ENCODE data around the genes JADE3, TIMP1 and SYN1.

DNA sequence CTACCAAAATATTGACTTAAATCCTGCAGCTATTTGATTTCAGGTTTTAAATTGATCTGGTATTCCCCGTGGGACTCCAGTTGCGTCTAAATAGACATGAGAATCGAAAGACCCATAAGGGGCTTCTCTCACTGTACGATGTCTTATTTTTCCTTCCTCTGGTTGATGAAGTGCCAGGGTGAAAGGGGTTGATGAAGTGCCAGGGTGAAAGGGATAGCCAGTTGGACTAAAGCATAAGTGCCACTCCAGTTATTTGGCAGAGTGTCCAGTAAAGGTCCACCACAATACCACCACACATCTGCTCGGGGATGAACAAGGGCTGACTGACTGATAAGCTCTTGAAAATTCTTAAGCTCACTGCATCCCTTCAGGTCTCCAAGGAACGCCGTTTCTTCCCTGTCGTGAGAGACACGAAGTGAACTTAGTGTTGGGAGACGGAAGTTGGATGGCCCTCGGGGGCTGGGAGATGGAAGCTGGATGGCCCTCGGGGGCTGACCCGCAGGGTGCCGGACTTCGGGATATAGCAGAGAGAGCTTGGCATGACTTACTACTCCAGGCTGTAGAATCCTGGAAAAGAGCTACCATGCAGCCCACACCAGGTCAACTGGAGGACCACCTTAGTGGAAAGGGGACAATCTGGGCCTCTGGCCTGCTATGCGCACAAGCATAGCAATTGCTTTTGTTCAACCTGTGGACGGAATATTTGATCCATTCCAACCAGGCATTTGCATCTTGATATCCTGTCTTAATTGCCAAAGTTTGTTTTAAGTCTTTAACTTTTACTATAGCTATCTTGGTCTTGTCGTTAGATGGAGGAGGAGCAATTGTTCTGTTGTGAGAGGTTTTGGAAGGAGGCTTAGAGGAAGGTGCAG, 127.5 kb downstream of the KDM6A start:
- PRO-cap, 2 experiments, result no peak in any of the 2 experiments

- PRO-cap, 2 experiments, result no peak in any of the 2 experiments
Observed at GRCh38 chrX:45300434-45301246, 100.0 kb upstream of the DIPK2B start.

- PRO-cap, 2 experiments, result peak in 1 of 2 experiments; most common minus-strand start chrX:45760489 (in 1)
Observed at GRCh38 chrX:45760313-45761276, 559.9 kb upstream of the DIPK2B start.

DNA sequence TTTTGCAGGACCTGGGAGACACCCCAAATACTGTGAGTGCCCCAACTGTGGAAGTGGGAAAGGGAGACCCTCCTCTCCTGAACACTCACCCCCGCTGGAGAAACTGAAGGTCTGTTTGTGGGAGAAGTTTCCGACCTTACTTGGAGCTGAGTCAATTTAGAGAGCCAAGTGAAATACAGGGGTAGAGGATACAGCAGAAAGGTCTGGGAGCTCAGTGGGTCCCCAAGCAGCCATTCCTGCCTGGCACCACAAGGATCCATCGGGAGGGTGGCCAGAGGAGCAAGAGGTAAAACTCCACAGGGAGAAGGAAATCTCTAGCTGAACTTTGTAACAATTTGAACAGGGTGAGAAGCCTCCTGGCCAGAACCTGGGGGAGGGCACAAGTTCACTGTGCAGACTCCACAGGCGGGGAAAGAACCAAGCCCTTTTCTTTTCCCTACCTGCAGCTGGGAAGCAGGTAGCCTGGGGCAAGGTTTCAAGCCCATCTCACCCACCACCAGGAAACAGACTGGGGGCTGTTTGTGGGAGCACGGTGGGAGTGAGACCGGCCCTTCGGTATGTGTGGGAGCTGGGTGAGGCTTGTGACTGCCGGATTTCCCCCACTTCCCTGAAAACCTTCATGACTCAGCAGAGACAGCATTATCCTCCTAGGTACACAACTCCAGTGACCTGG, 113.7 kb upstream of the KRBOX4 start:
- PRO-cap, 2 experiments, result no peak in any of the 2 experiments

DNA sequence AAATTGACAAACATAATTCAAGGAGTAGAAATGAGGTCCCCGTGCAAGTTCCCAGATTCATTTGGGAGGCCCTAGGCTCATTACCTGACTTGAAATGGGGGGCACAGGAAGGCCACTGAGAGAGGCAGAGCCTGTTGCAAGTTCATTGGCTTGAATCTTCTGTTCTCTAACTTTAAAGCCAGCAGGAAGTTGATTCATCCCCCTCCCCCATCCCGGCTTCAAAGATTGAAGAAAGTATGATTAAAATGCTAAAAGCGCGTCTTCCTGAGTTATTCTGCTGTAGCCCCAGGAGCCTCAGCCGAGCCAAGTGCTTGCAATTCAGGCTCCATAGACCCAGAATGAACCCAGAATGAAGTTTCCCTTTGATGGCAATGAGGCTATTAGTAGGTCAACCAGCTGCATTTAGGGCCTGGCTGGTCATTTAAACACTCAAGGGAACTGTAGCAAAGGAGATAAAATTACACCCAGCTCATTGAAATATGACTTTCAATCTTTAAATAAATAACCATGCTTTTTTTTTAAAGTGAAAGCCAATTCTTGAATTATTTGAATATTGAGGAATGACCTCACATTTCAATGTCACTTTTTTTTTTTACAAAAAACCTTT, 14.8 kb downstream of the CHST7 start:
- PRO-cap, 2 experiments, result no peak in any of the 2 experiments

GRCh38 chrX:46606386-46607390, 33.1 kb downstream of the CHST7 start:
- PRO-cap, 2 experiments, result no peak in any of the 2 experiments

- PRO-cap, 2 experiments, result peak in 1 of 2 experiments; most common plus-strand start chrX:46758765 (in 1)
Observed at GRCh38 chrX:46758353-46759053, 415 bp downstream of the SLC9A7 start.

- PRO-cap, 2 experiments, result peak in 1 of 2 experiments; most common plus-strand start chrX:46912301 (in 1)
Observed at GRCh38 chrX:46911977-46912987, at the start of gene JADE3. Gene JADE3, plus strand, starts transcription at chrX:46912421.

- PRO-cap, 2 experiments, result no peak in any of the 2 experiments
Observed at GRCh38 chrX:46912988-46913544, 845 bp downstream of the JADE3 start.

- PRO-cap, 2 experiments, result no peak in any of the 2 experiments
Observed at GRCh38 chrX:46914079-46914534, 1.9 kb downstream of the JADE3 start.

- PRO-cap, 2 experiments, result no peak in any of the 2 experiments
Observed at GRCh38 chrX:47143906-47144066, 716 bp downstream of the NDUFB11 start.

DNA sequence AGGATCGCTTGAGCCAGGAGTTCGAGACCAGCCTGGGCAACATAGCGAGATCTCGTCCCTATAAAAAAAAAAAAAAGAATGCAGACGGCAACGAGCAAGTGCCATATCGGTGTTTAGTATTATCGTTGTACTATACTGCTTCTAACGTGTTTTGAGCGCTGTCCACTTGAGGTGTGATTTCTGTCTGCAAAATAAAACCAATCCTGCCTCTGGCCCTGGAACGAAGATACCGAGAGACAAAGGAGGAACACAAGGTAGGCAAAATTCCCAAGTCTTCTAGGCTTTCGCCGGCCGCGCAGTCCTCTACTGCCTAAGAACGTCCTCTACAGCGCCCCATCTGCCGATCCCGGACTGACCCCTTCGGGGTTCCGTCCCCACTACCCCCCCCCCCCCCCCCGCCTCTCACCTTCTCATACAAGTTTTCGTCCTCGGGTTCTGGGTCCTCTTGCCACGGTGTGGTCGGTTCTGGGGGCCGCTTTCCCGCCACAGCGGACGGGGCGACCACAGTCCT, 380 bp downstream of the NDUFB11 start:
- PRO-cap, 2 experiments, result no peak in any of the 2 experiments

DNA sequence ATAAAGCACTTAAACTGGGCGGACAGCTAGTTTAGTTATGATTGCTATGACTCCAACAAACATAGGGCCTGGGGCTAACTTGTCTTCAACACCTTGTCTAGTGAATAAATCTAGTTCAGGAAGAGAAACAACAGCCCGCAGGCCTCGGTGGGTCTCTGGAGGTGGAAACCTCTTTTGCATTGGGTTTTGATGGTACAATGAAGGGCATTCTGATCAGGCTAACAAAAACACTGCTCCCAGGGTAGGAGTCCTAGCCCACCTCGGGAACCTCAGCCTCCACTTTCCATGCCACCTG, 360 bp upstream of the USP11 start:
- PRO-cap, 2 experiments, result no peak in any of the 2 experiments

DNA sequence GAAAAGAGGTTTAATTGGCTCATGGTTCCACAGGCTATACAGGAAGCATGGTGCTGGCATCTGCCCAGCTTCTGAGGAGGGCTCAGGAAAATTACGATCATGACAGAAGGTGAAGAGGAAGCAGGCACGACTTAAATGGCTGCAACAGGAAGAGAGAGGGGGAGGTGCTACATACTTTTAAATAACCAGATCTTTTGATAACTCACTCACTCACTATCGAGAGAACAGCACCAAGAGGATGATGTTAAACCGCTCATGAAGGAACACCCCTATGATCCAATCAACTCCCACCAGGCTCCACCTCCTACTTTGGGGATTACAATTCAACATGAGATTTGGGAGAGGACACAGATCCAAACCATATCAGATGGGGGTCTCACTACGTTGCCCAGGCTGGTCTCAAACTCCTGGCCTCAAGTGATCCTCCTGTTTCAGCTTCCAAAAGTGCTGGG, 11.9 kb upstream of the ZNF157 start:
- PRO-cap, 2 experiments, result no peak in any of the 2 experiments

DNA sequence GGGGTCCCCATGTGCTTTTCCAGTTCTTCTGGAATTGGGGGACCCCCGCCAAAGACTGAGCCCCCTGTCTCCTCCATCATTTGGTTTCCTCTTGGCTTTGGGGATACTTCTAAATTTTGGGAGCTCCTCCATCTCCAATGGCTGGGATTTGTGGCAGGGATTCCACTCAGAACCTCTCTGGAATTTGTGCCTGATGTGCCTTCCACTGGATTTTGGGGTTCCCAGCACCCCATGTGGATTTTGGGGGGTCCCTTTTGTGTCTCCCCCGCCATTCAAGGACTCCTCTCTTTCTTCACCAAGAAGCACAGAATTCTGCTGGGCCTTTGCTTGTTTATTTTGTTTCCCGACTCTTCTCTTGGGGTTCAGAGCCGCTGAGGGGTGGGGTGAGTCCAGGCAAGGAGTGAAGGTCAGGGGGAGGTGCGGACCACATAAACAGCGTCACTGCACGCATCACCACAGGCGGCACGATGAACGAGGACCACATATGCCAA, 10.6 kb upstream of the TIMP1 start:
- PRO-cap, 2 experiments, result no peak in any of the 2 experiments

GRCh38 chrX:47577250-47577860, 4.9 kb upstream of the TIMP1 start:
- PRO-cap, 2 experiments, result no peak in any of the 2 experiments

DNA sequence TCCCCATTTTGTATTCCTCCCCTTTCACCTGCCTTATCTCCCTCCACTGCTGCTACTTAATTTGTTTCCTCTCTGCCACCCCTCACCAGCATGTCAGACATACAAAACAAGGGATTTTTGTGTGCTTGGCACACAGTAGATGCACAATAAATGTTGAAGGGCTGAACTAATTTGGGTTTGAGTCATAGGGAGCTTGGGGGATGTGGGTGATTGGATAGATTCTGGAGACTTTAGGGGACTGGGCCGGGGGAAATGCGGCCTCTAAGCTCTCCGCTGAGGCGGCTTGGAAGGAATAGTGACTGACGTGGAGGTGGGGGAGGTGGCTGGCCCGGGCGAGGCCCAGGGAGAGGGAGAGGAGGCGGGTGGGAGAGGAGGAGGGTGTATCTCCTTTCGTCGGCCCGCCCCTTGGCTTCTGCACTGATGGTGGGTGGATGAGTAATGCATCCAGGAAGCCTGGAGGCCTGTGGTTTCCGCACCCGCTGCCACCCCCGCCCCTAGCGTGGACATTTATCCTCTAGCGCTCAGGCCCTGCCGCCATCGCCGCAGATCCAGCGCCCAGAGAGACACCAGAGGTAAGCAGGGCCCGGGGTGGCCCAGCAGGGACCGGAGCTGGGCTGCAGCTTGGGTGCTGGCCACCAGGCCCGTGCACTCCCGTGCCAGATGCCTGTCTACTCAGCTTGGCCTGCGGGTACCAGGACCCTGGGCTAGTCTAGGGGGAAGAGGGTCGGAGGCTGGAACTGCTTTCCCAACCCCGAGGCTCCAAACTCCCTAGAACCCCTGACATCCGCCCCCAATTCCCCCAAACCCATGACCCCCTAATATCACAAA, at the start of gene TIMP1:
TSS of gene TIMP1 (plus strand) at position 534 of the 828 bp plus-strand sequence.
- PRO-cap, 2 experiments, result peak in 2 of 2 experiments; most common plus-strand start position 537 of the sequence (in 2); most common minus-strand start position 351 of the sequence (in 1)

- PRO-cap, 2 experiments, result peak in 2 of 2 experiments; most common minus-strand start chrX:47619857 (in 2)
Observed at GRCh38 chrX:47619606-47620252, at the start of gene SYN1. Gene SYN1, minus strand, starts transcription at chrX:47619857.

GRCh38 chrX:47651309-47651497, 840 bp upstream of the ELK1 start:
- PRO-cap, 2 experiments, result no peak in any of the 2 experiments

- PRO-cap, 2 experiments, result no peak in any of the 2 experiments
Observed at GRCh38 chrX:47863225-47863627, 26.5 kb downstream of the ZNF81 start.